Cerebellum (tissue), 5 donors: ENCODE measurements around the genes ZNF567, ZNF540 and C19orf33.

DNA sequence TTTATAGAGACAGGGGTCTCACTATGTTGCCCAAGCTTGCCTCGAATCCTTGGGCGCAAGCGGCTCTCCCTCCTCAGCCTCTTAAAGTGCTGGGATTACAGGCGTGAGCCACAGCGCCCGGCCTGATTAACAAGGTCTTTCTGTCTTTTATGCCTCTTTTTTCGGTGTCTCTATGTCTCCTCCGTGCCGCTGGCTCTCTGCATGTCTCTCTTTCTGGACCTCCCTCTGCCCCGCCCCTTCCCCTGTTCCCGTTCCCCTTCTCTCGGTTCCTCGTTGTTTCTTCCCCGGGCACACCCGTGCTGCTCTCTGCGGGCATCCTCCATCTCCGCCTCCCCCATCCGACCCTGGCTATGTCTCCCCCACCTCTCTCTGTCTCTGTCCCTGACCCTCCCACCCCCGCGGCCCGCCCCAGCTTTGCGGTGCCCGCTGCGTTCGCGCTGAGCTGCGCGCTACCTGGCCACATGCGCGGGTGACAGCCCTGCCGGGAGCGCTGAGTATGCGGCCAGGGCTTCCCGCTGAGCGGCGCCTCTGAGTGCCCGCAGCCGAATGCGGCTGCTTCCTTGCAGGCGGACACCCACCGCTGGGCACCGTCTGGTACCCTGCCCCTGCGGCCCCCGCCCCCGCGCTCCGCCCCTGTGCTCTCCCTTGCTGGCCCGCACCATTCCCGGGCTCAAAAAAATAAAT is 8.0 kb upstream of the SDHAF1 start:
- PRO-cap, 3 experiments: peak in 1 of 3 experiments; most common plus-strand start position 460 of the sequence (in 1); most common minus-strand start position 548 of the sequence (in 1)
- RAMPAGE, long total RNA: no peak

GRCh38 chr19:36053578-36053773 is 609 bp downstream of the THAP8 start:
- PRO-cap, 3 experiments: no peak in any of the 3 experiments
- RAMPAGE, long total RNA: no peak

DNA sequence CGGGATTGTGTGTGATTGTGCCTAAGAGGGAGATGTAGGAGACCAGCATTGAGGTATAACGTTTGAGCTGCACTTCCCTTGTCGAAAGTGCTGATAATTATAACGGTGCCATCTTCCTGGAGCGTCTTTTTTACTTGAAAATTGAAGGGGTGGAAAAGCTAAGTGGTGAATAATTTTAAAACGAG is 407 bp downstream of the ZNF146 start:
- PRO-cap, 3 experiments: no peak in any of the 3 experiments
- RAMPAGE, long total RNA: no peak

DNA sequence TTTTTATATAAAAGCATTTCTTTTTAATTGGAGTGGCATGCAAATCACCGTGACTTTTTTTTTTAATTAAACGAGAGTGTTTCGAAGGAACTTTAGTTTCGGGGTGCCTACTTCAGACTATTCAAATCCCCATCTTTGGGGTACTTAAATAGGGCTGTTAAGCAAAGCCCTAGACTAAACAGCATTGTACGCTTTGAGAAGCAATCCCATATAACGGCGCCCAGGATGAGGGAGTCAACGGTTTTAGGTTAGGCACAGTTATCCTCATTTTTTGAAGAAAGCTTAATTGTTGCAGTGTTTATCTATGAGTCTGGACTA is 659 bp downstream of the ZNF146 start:
- PRO-cap, 3 experiments: no peak in any of the 3 experiments
- RAMPAGE, long total RNA: no peak

- PRO-cap, 3 experiments: no peak in any of the 3 experiments
- RAMPAGE, long total RNA: no peak
These were observed 998 bp downstream of the ZFP82 start for GRCh38 chr19:36417312-36417979.

DNA sequence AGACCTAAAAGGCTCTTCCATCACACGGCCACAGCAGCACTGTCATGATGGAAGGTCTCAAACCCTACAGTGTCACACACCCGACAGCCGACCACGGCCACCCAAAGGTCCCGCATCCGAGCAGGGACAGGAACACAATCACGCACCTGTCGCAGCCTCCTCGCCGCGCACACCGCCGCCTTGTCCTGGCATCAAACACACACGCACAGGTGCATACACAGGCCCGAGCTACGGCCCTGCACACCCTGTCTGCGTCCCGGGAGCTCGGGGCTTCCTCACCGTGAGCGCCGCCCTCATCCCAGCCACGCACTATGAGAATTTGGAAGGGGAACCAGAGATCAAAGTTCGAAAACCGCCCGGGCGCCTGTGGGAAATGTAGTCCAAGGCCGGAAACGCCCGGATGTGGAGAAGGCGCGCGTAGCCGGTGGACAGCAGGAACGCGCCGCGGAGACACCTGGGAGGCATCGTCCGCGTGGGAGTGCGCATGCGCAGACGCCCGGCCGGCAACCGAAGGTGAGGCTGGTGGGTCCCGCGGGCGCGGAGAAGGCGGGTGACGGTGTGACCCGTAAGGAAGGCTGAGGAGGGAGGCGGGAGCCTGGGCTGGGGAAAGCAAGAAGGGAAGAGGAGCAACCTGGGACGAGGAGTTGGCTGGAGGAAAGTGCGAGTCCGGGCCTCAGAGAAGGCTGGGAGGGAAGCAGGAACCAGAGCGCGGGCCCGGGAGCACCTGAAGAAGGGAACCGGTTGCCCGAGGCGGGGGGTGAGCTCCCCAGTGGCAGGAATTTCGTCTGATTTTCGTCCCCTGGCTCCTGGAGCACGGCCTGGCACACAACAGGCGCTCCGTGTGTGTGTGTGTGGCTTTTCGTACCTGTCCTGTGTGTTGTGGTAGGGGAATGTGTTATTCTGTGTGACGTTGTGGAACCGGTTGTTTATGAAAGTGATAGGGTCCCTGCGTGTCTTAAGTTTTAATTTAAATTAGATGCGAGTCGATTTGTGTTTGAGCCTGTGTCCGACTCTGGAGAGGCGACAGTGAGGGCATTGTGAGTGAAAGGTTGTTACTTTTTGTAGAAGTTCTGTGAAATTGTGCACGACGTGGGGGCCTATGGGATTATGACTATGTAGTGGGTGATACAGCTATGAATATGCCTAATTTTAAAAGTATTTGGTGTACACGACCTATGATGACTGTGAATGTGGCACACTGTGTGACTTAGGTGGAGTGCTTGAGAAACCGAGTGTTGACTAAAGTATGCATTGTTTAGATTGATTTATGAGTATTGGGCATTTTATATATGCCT is at the start of gene ZNF567:
TSS of gene ZNF567 (plus strand) at position 491 of the 1,295 bp plus-strand sequence.
- PRO-cap, 3 experiments: peak in 3 of 3 experiments; most common plus-strand start position 491 of the sequence (in 2); most common minus-strand start position 313 of the sequence (in 3)
- RAMPAGE, long total RNA: no peak

DNA sequence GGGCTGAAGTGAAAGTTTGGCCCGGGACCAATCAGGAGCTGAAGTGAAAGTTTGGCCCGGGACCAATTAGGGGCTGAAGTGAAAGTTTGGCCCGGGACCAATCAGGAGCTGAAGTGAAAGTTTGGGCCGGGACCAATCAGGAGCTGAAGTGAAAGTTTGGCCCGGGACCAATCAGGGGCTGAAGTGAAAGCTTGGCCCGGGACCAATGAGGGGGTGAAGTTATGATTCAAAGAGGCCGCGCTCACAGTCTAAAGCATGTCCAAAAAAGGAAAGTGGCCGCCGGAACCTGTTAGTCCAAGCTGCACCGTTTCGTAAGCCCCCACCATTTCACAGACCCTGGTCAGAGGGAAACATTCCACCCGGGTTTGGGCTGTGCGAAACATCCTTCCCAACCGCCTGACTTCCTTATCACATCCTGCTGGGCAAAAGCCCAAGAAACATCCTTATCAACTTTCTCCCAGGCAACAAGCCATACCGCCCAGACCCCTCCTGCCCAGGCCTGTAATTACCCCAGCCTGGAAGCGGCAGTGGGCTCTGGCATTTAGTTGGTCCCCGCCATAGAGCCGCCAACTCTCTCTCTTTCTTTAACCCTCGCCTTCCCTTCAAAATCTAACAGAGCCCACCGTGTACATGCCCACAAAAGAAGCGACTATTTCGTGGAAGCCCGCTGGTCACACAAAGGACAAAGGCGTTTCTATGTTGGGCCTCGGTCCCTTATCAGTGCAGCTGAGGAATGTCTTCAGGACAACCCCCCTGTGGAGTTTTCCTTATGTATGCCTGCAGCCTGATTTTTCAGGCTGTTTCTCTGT is 974 bp downstream of the ZNF850 start:
- PRO-cap, 3 experiments: no peak in any of the 3 experiments
- RAMPAGE, long total RNA: no peak

GRCh38 chr19:37218536-37219309 is 709 bp downstream of the ZNF383 start:
- PRO-cap, 3 experiments: no peak in any of the 3 experiments
- RAMPAGE, long total RNA: no peak

DNA sequence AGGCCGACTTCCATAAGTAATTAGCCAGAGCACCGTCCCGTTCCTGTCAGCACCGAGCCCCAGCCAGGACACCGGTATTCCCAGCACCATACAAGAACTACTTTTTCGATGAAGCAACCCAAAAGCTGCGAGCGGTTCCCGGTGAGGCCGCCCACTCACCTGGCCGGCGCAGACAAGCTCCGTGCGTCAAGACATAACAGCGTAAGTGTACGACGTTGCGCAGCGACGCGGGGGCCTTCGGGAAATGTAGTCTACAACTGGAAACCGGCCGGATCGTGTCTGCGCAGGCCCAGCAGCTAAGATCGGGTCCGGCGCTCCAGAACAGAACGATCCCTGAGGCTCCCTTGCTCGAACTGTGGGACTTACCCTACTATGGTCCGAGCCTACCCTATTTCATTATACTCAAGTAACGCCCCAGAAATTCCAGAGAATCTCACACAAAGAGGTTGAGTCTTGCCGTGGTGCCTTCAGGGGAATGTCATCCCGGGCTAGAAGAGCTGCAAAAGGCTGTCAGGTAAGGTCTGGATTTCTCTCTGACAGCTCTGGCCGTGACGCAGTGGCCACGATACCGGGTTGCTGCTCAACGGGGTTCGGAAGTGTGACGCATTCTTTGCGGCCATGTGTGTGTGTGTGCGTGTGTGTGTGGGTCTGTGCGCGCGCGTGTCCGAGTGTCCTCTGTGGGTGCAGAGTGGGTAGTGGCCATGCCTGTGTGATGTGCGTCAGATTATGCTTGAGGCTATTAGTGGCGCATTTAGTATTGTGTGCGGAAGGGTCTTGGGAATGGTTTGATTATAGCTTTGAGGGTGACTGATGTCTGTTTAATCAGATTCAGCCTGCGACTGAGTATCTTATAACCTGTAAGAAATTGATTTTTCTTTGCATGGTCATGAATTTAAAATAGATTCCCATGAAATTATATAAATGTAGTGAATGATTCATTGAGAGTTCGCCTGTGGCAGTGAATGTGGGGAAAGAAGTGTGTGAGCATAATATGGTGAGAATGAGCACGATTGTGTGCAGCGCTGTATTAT is at the start of gene ZNF540:
TSS of gene ZNF540 (plus strand) at position 295 of the 1,031 bp plus-strand sequence.
- PRO-cap, 3 experiments: peak in 3 of 3 experiments; most common plus-strand start position 299 of the sequence (in 3); most common minus-strand start position 555 of the sequence (in 2)
- RAMPAGE, long total RNA: no peak

DNA sequence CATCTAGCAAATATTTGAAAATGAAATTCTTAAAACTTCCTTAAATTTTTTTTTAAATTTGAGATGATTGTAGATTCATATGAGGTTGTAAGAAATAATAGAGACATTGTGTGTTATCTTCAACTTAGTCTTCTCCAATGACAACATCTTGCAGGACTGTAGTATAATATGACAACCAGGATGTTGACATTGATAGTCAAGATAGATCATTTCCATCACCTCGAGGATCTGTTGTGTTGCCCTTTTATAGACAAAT is 1.2 kb downstream of the ZNF540 start:
- PRO-cap, 3 experiments: no peak in any of the 3 experiments
- RAMPAGE, long total RNA: no peak

- PRO-cap, 3 experiments: no peak in any of the 3 experiments
- RAMPAGE, long total RNA: no peak
These were observed 11.9 kb downstream of the ZNF607 start for GRCh38 chr19:37707713-37708069.

- PRO-cap, 3 experiments: no peak in any of the 3 experiments
- RAMPAGE, long total RNA: no peak
These were observed 154.4 kb downstream of the SIPA1L3 start for GRCh38 chr19:38061153-38062014.

- PRO-cap, 3 experiments: no peak in any of the 3 experiments
- RAMPAGE, long total RNA: no peak
These were observed 141.9 kb downstream of the DPF1 start for GRCh38 chr19:38082038-38082647.

GRCh38 chr19:38211591-38212322 is 12.3 kb downstream of the DPF1 start:
- PRO-cap, 3 experiments: no peak in any of the 3 experiments
- RAMPAGE, long total RNA: no peak

GRCh38 chr19:38222300-38222937 is 1.6 kb downstream of the DPF1 start:
- PRO-cap, 3 experiments: no peak in any of the 3 experiments
- RAMPAGE, long total RNA: no peak

GRCh38 chr19:38251218-38252280 is 4.6 kb downstream of the PPP1R14A start:
- PRO-cap, 3 experiments: peak in 2 of 3 experiments; most common plus-strand start chr19:38251468 (in 2); most common minus-strand start chr19:38251817 (in 1)
- RAMPAGE, long total RNA: no peak

DNA sequence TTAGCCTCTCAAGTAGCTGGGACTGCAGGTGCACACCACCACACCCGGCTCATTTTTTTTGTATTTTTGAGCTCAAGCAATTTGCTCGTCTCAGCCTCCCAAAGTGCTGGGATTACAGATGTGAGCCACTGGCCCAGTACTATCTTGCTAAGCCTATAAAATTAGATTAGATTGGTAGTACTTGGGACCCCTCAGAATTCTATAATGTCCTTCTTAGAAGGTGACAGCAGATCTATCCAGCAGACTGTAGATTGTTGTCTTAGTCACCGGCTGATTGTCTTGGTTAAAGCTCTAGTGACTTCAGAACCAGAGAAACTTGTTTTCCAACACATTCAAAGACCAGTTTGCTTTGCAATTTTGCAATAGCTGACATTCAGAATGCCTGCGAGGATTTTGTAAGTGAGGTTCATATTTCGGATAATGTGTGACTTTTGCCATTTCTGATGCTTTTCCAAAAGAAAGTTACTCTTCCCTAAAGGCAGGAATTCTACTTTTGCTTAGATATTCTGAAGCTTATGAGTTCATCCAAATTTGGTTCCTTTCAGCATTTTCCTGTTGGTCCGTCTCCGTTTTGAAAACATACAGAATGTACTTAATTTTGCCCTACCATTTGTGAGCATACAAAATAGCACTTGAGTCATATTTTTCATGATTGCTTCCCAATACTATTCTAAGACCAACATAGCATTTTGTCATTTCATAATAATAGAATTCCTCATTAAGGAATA is 13.2 kb downstream of the SPINT2 start:
- PRO-cap, 3 experiments: no peak in any of the 3 experiments
- RAMPAGE, long total RNA: no peak

DNA sequence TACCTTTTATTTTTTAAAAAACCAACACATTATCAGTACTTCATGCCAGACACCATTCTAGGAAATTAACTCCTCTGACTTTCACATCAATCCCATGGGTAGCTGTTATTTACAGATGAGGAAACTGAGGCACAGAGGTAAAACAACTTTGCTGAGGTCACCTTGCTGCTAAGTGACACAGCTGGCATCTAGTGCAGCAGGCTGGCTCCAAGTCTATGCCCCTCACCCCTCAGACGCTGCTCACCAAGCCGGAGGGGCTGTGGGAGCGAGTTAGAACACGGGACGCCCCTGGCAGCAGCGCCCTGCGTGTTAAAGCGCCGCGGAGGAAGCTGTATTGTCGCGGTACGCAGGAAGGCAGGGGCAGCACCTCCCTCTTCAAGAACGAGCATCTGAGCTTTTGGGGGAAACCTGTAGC is 468 bp upstream of the C19orf33 start:
- PRO-cap, 3 experiments: no peak in any of the 3 experiments
- RAMPAGE, long total RNA: no peak

DNA sequence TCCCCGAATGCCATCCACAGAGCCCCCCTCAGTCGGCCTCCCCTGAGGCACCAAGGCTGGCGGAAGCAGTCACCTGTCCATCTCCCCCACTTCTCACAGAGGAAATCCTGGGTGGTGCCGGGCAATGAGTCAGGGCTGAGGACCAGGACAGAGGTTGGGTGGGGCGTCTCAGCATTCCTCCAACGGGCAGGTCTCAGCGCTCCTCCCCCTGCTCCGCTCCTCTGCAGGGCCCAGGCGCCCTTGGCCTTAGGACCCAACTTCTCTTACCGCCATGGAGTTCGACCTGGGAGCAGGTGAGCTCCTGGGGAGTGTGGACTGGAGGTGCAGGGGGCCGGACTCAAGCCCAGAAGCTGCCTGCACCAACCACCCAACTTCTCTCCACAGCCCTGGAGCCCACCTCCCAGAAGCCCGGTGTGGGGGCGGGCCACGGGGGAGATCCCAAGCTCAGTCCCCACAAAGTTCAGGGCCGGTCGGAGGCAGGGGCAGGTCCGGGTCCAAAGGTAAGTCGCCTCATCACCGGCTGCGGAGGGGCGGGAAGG is at the start of gene C19orf33:
TSS of gene C19orf33 (plus strand) at position 261 of the 539 bp plus-strand sequence.
- PRO-cap, 3 experiments: no peak in any of the 3 experiments
- RAMPAGE, long total RNA: no peak

GRCh38 chr19:38333622-38334111 is 2.0 kb upstream of the CATSPERG start:
- PRO-cap, 3 experiments: no peak in any of the 3 experiments
- RAMPAGE, long total RNA: no peak